Helper T cell (primary cell): ENCODE results near the gene RNASET2.

GRCh38 chr6:163424081-163424769 lies 9.7 kb downstream of the QKI start:
- PRO-cap, 2 experiments = no peak in any of the 2 experiments

GRCh38 chr6:163473037-163473658 lies 58.6 kb downstream of the QKI start:
- PRO-cap, 2 experiments = no peak in any of the 2 experiments

DNA sequence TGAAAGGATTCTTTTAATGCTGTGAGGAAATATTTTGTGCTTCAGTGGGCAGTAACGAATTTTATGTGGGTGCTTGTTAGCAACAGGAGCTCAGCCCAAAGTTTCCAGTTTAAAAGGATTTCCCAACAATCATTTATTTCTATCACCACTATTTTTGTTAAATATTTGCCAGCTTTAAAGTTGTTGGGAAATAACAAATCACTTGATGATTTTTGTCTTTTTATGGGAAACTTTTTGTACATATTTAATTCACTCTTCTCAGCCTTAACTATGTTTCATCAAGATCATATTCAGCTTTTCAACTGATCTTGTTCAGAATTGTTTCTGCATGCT lies 111.9 kb downstream of the QKI start:
- PRO-cap, 2 experiments = no peak in any of the 2 experiments

DNA sequence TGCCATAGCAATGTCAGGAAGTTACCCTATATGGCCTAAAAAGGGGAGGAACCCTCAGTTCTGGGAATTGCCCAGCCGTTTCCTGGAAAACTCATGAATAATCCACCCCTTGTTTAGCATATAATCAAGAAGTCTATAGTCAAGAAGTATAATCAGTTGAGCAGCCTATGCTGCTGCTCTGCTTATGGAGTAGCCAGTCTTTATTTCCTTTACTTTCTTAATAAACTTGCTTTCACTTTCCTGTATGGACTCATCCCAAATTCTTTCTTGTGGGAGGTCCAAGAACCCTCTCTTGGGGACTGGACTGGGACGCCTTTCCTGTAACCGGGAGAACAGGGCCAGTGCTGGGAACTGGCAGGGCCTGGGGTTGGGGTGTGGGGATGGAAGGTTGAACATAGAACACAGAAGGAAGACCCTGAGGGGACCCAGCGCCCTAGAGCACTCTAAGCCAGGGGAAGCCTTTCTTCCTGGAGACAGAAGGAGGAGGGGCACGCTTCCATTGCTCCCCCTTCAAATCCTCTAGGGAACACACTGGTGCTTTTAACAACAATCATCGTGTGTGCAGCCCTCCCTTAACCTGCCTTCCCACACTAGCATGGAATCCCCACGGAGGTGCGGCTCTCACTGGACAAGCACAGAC lies 526.8 kb downstream of the QKI start:
- PRO-cap, 2 experiments = no peak in any of the 2 experiments

- PRO-cap, 2 experiments = no peak in any of the 2 experiments
These were observed 531.3 kb downstream of the QKI start for GRCh38 chr6:163945702-163946338.

GRCh38 chr6:163986184-163986827 lies 571.8 kb downstream of the QKI start:
- PRO-cap, 2 experiments = no peak in any of the 2 experiments

- PRO-cap, 2 experiments = no peak in any of the 2 experiments
These were observed 684.8 kb downstream of the QKI start for GRCh38 chr6:164098881-164100120.

DNA sequence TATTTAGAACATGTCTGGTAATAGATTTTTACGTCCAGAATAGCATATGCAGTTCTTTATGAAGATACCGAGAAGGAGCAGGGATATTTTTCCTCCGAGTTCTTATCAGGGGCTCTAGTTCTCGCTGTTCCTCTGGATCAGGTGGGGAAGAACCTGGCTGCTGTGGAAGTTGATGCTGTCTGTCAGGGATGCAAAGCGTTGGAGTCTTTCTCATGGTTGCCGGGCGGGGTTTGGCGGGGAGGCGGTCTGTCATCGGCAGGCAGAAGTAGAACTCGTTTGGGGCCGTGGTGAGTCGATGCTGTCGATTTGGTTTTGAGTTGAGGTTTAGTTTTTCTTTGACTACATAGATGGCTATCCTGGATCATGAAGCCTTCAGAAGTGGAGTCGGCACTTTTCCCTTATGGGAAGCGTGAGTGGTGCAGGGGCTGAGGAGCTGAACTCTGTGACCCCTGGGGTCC lies 691.2 kb downstream of the QKI start:
- PRO-cap, 2 experiments = no peak in any of the 2 experiments

- PRO-cap, 2 experiments = no peak in any of the 2 experiments
These were observed 694.4 kb downstream of the QKI start for GRCh38 chr6:164108613-164109657.

DNA sequence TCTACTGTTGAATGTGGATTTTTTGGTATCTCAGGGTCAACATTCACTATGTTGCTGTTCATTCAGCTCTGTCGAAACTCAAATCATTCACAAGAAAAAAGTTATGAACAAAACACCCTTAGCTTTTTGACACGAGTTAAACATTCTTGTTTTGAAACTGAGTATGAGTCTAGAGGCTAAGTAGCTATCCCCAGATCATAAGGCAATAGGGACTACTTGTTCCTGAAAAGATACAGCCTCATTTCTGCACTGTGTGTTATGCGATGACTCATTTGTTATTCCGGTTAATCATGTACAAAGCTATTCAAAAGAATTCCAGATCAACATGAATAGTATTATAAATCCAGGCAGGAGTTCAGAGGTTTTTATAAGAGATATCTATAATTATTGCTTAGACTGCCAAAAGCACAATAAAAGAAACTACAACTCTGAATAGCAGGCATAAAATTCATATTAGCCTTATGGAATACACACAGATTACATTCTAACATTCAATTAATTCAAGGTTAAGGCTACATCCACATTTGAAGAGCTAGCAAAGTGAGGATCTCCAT lies 908.1 kb downstream of the QKI start:
- PRO-cap, 2 experiments = no peak in any of the 2 experiments

GRCh38 chr6:164396211-164396745 lies 913.1 kb downstream of the C6orf118 start:
- PRO-cap, 2 experiments = no peak in any of the 2 experiments

GRCh38 chr6:164876831-164877123 lies 432.6 kb downstream of the C6orf118 start:
- PRO-cap, 2 experiments = no peak in any of the 2 experiments

DNA sequence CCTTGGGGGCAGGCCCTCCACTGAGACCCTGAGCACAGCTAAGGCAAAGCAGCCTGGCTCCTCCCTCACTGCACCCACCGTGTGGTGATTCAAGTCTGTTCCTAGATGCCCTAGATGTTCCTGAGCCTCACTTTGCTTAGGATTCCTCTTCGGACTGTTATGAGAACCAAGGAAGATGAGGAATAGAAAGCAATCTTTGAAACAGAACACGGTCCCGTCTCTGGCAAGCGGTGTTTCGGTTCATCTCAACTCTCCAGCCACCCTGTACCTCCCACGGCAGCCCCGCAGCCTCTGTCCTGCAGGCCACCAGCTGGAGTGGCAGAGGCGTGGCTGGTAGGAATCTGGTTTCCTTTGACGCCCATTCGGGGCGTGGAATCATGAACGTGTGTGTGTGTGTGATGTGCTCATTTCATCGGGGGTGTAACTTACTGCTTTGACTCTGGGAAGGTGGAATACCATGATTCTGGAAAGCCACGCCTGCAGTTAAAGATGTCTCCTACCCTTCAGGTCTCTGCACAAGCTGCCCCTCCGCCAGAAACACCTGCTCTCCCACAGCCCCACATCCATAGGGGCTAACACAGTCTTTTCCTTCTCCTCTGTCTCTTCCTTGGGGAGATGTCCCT lies 21.3 kb downstream of the PDE10A start:
- PRO-cap, 2 experiments = no peak in any of the 2 experiments

DNA sequence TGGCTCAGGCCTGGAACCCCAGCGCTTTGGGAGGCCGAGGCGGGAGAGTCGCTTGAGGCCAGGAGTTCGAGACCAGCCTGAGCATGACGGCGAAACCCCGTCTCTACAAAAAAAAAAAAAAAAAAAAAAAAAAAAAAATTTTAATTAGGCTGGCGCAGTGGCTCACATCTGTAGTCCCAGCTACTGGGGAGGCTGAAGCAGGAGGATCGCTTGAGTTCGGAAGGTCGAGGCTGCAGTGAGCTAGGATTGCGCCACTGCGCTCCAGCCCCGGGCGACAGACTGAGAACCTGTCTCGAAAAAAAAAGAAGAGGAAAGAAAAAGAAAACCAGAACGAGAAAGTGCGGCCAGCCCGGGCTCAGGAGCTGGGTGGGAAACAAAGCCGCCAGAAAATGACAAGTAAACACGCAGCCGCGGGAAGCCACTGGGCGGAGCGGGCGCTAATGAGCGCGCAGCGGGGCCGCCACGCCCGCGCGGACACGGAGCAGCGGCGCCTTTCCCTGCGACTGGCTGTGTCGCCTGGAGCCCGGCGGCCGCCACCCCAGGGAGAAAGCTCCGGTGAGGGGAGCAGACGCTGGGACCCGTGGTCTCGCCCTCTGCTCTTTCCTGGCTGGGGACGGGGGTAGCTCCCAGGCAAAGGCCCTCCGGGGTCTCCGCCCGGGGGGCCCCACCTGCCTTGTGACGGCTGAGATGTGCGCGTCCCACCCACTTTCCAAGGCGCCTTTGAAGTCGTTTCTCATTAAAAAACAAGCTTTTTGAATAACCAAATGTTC lies 55.1 kb downstream of the PRR18 start:
- PRO-cap, 2 experiments = no peak in any of the 2 experiments

DNA sequence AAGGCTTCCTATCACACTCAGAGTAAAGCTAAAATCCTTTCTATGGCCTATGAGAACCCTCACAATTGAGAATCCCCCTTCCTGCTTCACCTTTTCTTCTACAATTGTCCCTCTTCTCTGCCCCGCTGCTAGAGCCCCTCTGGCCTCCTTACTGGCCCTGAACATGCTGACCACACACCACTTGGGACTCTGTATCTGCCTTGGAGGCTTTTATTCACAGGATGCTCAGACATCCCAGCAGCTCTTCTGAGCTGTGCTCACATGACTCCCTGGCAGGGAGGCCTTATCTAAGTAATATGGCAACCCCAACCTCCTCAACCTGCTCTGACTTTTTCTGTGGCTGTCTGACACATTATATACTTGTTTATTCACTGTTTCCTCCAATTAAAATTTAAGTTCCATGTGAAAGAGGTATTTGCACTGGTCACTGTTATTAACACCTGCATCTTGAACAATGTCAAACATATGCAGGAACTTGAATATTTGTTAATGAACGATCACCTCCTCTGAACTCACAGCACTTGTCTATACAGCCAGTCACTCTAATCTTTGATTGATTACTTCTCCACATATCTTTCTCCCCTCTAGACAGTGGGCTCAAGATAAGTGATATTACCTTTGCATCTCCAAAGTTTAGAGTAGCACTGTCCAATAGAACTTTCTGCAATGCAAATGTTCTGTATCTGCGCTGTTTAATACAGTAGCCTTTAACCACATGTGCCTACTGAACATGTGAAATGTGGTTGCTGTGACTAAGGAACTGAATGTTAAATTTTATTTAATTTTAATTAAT lies 1.8 kb downstream of the SFT2D1 start:
- PRO-cap, 2 experiments = peak in 1 of 2 experiments; most common minus-strand start position 326 of the sequence (in 1)

DNA sequence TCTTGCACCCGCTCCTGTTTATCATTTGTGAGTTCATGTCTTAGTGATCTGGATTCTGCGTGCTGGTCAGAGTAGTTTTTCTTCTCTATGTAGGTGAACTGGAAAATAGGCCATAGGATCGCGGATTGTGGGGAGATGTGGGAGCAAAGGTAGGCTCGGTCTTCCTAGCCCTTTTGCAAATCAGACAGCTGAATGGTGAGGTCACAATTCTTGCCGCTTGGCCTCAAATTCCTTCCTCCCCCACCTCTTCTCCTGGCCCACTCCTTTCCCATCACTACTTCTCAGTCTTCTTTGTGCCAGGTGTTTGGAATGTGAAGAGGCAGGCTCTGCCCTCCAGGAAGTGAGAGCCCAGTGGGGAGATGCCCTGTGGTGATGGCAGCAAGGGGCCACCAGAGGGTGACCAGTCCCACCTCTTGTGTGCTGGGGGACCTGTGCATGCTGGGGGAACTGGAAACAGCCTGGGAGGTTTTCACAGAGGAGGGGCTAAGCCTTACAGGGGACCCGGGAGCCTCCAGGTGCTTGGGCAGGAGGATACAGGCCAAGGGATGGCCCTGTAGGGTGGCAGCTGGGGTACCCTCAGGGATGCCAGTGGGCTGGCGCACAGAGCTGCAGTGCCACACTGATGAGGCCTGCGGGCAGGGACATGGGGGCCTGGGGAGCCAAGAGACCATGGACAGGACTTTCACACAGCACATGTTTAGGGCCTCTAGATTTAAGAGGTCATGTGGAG lies 72.4 kb downstream of the RAMACL start:
- PRO-cap, 2 experiments = no peak in any of the 2 experiments

- PRO-cap, 2 experiments = no peak in any of the 2 experiments
These were observed 29.6 kb downstream of the RAMACL start for GRCh38 chr6:166556689-166557482.

GRCh38 chr6:166565287-166565929 lies 21.1 kb downstream of the RAMACL start:
- PRO-cap, 2 experiments = no peak in any of the 2 experiments

DNA sequence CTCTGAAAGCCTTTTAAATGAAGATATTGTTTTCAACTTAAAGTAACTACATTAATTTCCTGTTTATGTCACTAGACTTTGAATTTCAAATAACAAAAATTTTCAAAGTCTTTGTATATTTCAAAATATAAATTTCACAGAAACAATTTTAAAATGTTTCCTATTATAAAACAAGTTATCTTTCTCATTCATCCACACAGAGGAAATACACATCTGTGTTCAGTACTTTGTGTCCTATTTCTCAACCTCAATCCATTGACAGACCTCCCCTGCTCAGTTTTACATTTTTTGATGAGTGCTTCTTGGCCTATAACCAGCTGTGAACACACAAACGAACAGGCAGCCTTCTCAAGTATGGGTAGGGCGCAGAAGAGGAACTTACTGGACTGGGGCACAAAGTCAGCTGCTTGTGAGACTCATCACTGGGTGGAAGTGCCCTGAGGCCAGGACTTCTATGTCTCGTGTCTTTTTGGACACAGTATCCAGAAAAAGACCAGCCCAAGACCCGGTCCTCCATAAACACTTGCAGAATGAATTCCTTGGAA lies 2.8 kb downstream of the RPS6KA2 start:
- PRO-cap, 2 experiments = no peak in any of the 2 experiments

DNA sequence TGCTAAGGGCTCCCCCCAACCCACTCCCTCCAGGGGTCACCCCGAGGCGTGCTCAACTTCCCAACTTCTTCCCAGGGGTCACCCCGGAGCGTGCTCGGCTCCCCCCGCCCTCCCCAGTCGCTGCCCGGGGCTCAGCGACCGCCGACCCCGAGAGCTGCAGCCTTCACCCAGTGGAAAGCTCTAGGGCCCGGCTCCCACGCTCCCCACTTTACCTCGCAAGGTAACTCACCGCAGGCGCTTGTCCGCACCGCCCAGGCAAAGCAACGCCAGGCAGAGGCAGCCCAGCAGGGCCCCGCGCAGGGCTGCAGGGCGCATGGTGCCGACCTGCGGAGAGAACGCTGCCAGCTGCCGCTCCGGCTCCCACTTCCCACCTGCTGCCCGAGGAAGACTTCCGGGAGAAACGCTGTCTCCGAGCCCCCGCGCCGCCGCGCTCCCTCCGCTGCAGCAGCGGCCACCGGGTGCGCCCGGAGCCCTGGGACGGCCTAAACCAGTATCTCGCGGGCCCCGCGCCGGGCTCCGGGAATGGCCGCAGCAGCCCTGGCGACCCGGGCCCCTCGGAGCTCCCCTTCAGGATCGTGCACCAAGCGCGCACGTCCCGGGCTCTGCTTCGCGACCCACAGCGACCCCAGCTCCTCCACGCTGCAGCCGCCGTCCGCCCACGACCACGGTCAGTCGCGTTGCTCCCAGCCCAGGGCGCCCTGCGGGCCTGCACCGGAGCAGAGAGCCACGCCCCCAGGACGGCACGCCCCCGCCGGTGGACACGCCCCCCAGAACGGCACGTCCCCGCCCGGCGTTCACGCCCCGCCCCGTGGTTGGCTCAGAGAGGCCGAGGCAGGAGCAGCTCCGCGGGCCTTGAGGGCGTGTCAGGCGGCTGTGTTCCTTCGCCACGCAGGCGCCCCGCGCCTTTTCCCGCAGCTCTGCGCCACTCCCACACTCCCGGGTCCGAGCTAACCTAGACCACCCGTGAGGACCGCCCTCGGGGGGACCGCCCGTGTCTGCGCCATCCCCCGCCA lies at the start of gene RNASET2:
Gene RNASET2 (minus strand): TSS at position 683 of the 1,013 bp plus-strand sequence.
- PRO-cap, 2 experiments = peak in 2 of 2 experiments; most common plus-strand start position 812 of the sequence (in 1); most common minus-strand start position 682 of the sequence (in 1)